CD14-positive monocyte (primary cell): Measurements from ENCODE around the genes KLRC2, EIF2S3B, MAGOHB, TAS2R9 and TAS2R43.

- CAGE, long polyA plus RNA = no peak
Measured at GRCh38 chr12:10222056-10222686, 9.5 kb downstream of the GABARAPL1 start.

- CAGE, long polyA plus RNA = no peak
Measured at GRCh38 chr12:10224011-10224591, 11.4 kb downstream of the GABARAPL1 start.

DNA sequence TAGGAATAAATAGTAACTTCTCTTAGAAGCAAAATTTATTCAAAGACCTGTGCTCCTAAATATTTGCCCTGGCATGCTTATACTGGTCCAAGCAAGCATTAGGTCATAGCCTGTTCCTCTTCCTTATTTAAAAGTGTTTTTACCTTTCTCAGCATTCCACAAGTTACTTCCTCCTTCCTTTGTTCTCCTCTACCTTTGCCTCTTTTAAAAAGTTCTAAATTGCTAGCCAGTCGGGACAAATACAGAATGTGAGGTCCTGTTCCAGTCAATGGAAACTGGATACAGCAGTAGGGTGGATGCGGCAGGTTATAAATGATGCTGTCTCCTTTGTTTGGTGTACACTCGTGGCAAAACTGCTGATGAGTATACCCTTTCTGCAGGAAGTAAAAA is 27.7 kb downstream of the KLRK1 start:
- CAGE, long polyA plus RNA = no peak

DNA sequence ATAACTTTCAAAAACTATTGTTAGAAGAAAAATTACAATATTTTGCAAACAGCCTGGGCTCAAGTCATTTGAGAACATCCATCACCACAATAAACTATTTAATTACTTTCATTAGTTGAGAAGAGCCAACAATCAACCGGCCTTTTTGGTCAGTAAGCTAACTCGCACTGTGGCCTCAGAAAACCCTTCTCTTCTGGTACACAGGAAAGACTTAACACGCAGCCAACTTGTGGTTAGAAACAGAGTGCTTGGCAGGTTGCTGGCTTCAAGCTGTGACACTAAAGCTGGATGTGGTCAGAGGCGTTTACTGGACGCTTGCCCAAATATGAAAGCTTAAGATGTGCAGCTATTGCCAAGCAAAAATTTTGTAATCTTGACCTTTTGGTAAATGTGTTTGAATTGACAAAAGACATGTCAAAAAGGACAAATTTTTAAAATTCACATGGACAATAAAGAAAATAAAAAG is 2.5 kb upstream of the KLRK1 start:
- CAGE, long polyA plus RNA = no peak

- CAGE, long polyA plus RNA = no peak
Measured at GRCh38 chr12:10435672-10436234, at the start of gene KLRC2. KLRC2 (minus strand) TSS chr12:10436010.

- CAGE, long polyA plus RNA = no peak
Measured at GRCh38 chr12:10505634-10506033, at the start of gene EIF2S3B. EIF2S3B (plus strand) TSS chr12:10505890.

DNA sequence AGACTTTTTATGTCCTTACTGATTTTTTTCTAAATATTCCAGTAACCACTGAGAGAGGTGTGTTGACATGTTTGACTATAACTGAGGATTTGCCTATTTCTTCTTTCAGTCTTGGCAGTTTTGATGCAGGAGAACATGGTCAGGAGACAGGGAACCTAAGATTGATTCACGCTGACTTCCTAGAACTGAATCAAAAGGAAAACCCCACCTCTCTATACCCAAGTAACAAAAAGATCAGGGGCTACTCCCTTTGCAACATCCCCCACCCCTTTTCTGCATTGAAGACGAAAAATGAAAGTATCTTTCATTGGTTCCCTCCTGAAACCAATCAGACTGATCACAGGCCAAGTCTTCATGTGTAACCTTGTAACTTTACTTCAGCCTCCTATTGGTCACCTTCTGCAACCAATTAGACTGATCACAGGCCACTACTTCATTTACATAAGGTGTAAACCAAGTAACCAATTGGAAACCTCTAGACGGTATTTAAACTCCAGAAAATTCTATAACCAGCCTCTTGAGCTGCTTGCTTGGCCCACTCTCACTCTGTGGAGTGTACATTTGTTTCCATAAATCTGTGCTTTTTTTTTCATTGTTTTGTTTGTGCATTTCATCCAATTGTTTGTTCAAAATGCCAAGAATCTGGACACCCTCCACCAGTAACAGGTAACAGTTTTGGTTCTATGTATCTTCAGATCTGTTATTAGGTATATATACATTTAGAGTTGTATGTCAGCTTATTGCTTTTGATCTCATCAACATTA is 47.3 kb downstream of the EIF2S3B start:
- CAGE, long polyA plus RNA = no peak

GRCh38 chr12:10612579-10613798 is at the start of gene MAGOHB:
MAGOHB (minus strand) TSS chr12:10613609.
- CAGE, long polyA plus RNA = no peak

GRCh38 chr12:10809916-10810429 is at the start of gene TAS2R9:
TAS2R9 (minus strand) TSS chr12:10810168.
- CAGE, long polyA plus RNA = no peak

- CAGE, long polyA plus RNA = no peak
Measured at GRCh38 chr12:11092064-11092478, at the start of gene TAS2R43. TAS2R43 (minus strand) TSS chr12:11092313.

GRCh38 chr12:11650794-11651600 is 1.5 kb downstream of the ETV6 start:
- CAGE, long polyA plus RNA = start-site peak on the minus strand at chr12:11650871-11651270, 24 and 9 reads in 2 replicates

DNA sequence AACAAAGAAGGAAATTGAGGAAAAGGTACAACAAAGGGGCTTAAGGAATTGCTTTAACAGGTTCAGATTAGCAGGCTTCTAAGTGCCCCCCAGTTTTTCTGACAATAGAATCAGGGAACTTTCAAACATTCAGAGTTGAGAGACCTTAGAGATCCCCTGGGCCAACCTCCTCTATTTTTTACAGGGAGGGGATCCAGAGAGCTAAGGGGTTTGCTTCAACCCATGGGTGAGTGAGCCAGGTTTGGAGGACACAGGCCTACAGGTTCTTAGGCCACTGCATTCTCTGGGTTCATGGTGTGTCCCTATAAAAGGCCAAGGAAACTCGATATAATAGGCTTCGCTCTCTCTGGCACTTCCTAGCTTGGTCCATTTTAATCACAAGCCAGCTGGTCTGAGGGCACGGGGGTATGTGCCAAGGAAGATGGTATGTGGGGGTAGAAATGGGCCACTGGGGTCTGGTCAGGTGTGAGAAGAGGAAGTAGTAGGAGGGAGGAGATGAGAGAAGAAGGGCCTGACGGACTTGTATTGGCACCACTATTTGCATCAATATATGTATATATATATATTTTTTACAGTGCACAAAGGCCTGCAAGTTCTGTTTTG is 4.8 kb downstream of the ETV6 start:
- CAGE, long polyA plus RNA = no peak

GRCh38 chr12:11657176-11658041 is 7.9 kb downstream of the ETV6 start:
- CAGE, long polyA plus RNA = no peak

- CAGE, long polyA plus RNA = no peak
Measured at GRCh38 chr12:11672442-11673287, 23.2 kb downstream of the ETV6 start.

GRCh38 chr12:11675305-11676019 is 26.0 kb downstream of the ETV6 start:
- CAGE, long polyA plus RNA = no peak

DNA sequence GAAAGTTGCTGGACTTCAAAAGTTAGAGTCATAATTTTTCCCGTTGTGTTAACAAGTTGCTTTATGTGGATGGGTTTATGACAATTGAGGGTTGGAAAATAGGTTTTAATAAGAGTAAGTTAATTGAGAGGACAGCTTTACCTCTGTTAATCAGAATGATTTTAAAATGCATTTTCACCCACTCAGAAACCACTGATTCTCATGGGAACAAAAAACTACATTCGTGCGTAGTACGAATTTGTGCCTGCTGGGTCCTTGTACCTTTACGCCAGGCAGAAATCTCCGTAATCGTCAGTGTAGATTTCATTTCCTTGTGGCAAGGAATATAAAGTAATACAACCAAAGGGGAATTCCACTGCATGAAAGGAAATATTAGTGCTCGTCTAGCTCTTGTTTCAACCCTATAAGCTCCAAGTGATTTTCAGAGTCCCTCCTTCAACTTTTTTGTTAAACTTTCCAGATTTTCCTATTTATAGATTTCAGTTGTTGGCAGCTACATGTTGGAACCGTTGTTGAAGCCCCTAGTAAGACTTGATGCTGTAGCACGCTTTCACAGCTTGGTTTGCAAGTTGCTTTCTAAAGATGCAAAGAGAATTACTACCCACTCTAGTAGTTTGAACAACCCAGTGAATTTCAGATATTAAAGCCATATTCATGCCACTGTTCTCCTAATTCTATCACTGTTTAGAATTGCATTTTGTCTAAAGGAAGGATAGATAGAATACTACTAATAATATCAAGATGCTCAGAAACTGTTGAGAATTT is 90.6 kb downstream of the ETV6 start:
- CAGE, long polyA plus RNA = no peak

- CAGE, long polyA plus RNA = no peak
Measured at GRCh38 chr12:11740950-11741730, 91.7 kb downstream of the ETV6 start.

GRCh38 chr12:11752063-11752754 is 102.7 kb downstream of the ETV6 start:
- CAGE, long polyA plus RNA = no peak

- CAGE, long polyA plus RNA = no peak
Measured at GRCh38 chr12:11758403-11759646, 109.4 kb downstream of the ETV6 start.

DNA sequence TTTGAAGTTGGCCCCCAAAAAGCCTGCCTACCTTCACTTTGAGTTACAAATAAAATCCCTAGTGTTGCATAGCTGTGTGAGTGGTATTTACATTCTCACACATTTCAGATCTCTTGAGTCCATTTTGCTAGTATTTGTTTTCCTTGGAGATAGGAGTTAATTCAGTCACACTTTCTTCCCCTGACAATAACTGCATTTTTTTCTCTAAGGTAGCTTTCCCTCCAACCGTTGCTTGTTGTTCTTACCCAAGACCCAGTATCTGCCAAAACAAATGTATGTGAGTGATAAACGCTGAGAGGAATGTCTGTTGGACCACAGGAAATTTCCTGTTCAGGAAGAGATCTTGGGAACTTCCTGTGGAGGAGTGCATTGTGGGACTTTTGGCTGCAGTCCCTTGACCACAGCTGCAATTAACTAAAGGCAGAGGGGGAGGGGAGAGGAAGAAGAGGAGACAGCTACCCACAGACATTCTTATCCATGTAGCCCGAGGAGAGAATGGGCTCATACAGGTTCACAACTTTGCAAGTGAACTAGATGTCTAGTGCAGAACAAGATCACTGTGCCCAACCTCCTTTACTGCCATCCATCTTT is 149.3 kb downstream of the ETV6 start:
- CAGE, long polyA plus RNA = no peak